Left colon (tissue), 1 donor: ENCODE measurements around a stretch of chr15.

DNA sequence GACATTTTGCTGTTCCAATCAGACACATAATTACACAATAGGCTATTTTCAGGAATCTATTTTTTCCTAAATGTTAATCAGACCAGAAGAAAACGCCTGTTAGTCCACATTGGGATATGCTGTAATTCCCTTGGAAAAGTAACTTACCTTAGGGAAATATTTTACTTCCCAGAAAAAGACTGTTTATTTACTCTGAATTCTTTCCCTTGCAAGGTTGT lies 1041.3 kb upstream of the NR2F2 start:
- PRO-cap = no peak

DNA sequence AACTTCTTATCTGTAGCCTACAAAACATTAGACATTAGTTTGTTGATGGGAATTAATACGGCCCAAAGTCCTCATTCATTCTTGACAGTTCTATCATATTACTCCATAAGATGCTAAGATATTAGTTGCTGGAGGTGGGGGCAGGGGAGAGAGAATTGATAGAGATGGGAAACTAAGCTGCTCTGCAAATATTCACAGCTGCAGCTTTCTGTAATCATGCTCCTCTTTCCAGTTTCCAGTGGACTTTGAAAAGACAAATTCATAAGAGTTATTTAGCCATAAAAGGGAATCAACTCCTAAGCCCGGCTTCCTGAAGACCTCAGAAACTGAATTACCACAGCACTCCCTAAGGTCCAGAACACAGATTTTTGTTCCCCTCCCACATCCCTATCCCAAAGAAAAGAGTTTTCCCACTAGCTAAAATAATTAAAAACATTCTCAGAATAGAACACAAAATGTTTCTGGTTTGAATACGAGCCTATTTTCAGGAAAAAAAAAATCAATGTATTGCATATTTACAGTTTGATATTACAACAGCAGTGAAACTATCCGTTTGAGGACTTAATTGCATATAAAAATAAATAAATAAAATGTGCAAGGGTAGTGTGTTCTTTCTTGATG lies 871.8 kb upstream of the NR2F2 start:
- PRO-cap = no peak

GRCh38 chr15:95669014-95669675 lies 661.4 kb upstream of the NR2F2 start:
- PRO-cap = no peak

DNA sequence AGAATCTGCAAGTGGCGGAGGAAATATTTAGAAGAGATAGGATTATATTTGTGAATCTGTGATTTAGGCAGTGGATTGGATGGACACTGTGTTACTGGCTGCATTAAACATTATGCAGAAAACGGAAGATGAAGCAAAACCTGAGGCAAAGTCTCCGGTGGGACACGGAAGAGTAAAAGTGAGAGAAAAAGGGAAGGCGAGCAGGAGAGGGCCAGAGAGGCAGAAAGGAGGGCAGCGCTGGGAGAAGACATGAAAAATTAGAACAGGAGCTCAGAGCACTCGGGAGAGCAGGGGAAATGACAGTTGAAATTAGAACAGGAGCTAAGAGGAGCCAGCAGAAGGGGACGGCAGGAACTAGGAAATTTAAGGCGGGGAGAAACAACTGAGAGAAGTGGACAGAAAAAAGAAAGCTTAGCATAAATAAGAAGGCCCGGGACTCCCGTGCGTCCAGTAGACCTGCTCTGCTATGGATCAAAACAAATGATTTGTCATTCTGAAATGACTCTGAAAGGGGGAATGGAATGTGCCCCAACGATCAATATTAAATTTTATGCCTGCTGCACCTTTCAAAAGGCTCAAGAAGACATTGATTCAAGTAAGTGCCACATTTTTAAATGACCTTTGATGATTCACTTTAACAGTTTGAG lies 340.1 kb upstream of the NR2F2 start:
- PRO-cap = no peak

DNA sequence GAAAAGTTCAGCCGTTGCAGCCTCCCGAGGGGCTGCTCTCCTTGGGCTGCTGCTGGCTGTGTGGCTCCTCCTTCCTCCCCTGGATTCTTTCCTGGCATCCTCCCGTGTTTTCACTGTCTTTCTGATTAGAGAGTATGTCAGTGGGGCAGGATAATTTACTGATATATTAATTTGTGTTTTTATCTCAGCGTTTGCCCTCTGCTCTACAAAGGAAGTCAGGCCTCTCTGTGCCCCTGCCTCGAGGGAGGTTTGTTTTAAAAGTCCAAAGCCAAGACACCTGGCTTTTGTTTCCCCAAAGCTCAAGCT lies 150.3 kb upstream of the NR2F2 start:
- PRO-cap = no peak

- PRO-cap = no peak
Measured at GRCh38 chr15:96326218-96326520, 4.3 kb upstream of the NR2F2 start.

DNA sequence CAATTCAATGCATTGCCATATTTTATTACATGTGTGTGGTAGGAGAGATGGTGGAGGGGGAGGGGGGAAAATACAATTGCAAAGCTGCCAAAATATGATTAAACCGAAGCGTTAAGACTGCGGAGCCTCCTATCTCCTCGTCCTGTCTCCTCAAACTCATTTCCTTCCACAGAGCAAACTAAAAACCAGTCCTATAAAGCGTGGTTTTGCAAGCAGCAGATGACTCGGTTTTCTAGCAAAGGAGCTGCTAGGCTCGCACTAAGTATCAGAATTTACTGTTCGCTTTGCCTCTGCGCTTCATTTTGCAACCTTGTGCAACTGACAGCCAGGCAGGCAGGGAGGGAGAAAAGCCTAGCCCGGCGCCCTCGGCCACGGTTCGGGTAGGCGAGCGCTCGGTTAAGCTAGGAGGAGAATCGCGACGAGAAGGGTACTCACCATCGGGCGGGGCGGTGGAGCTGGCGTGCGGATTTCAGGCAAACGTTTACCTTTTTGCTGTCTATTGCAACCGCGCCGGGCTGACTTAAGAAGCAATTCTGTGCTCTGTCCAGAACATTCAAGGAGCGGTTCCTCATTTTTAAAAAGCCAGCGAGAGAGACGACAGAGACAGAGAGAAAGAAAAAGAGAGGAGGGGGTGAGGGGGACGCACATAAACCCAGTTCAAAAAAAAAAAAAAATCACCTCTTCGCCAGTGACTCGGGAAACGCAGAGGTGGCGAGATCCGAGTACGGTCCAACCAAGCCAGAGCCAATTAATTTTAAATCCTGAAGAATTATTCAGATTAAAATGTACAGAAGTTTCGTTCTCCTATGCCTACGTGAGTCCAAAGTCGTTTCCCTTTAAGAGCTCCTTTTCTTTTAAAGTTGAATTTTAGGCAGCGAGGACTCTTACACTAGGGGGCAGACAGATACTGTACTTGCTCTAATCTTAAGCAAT lies 3.7 kb upstream of the NR2F2 start:
- PRO-cap = no peak

DNA sequence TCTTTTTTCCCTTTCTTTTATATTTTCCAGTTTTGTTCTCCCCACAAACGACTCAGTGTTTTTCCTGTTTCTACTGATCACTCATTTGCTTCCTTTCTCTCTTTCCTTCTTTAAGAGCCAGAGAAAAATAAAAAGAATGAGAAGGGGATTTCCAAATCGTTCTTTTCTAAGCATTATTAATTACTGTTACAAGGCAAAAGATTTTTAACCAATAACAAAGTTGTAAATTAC lies 19.7 kb downstream of the NR2F2 start:
- PRO-cap = no peak

- PRO-cap = no peak
Measured at GRCh38 chr15:96352743-96353164, 22.3 kb downstream of the NR2F2 start.

GRCh38 chr15:98428296-98428991 lies 219.9 kb upstream of the IGF1R start:
- PRO-cap = no peak

- PRO-cap = no peak
Measured at GRCh38 chr15:98546952-98547494, 101.3 kb upstream of the IGF1R start.

- PRO-cap = no peak
Measured at GRCh38 chr15:98548621-98549061, 99.7 kb upstream of the IGF1R start.

DNA sequence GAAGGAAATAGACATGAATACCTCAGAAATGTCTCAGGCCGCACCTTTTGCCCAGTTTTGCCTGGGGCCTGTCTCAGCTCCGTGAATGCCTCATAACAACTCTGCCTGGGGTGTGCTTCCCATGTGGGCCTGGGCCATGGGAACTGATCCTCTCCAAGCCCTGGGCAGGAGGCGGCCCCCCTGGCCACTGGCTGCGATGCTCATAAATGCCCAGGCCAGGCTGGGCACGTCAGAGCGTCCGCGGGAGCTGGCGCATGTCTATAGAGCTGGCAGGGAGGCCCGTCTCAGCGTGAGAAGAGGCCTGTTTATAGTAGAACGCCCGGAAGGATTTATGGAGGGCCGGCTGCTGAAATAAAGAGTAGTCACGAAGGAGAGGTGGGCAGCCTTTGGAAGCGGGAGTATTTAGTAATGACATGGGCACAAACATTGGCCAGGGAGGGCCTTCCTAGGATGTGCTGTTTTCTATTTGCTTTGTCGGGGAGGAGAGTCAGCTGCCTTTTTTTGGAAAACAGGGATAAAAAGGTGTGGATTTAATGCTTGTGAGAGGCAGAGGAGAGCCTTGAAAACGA lies 85.9 kb upstream of the IGF1R start:
- PRO-cap = no peak

GRCh38 chr15:98600227-98600763 lies 48.0 kb upstream of the IGF1R start:
- PRO-cap = unidirectional peak, minus-strand start at chr15:98600629

GRCh38 chr15:98674354-98674865 lies 26.1 kb downstream of the IGF1R start:
- PRO-cap = no peak

- PRO-cap = no peak
Measured at GRCh38 chr15:98732228-98732787, 84.0 kb downstream of the IGF1R start.

DNA sequence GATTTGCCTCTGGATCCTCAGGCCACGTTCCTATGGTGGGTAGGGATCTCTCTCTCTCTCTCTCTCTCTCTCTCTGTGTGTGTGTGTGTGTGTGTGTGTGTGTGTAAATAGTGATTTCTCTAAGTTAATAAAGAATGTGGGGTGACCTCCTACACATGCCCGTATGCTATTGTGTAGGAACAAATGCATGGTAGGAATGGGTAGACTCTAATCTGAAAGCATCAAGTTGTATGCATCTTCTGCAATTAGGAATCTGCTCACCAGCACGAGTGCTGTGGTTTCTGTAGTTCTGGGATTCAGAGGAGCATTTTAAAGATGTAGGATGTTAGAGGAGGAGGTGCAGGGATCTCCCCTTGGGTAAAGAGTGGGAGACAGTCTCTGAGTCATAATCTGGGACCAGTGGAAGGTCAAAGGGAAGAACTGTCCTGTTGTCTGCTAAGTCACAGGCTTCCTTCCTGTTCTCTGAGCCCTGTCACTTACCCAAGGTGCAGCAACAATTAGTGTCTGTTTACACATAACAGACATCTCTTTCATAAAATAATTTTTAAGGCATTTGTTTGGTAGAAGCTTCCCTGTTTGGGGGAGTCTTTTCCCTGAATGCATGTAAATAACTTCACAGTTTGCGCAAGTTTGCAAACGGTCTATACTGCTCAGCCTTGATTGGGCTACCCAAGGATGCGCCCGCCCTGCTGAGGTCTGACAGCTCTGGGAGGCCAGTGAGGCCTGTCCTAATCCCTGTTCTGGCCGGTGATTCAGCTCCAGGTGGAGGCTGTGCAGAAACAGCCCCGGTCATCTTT lies 139.8 kb downstream of the IGF1R start:
- PRO-cap = unidirectional peak, plus-strand start at position 738 of the sequence

GRCh38 chr15:98835072-98835700 lies 172.4 kb downstream of the PGPEP1L start:
- PRO-cap = no peak

GRCh38 chr15:98847155-98848148 lies 160.1 kb downstream of the PGPEP1L start:
- PRO-cap = no peak

GRCh38 chr15:98870748-98871478 lies 136.7 kb downstream of the PGPEP1L start:
- PRO-cap = no peak